AG04450 (cell line): ENCODE results near the genes OR6C3, OR10P1 and ORMDL2.

DNA sequence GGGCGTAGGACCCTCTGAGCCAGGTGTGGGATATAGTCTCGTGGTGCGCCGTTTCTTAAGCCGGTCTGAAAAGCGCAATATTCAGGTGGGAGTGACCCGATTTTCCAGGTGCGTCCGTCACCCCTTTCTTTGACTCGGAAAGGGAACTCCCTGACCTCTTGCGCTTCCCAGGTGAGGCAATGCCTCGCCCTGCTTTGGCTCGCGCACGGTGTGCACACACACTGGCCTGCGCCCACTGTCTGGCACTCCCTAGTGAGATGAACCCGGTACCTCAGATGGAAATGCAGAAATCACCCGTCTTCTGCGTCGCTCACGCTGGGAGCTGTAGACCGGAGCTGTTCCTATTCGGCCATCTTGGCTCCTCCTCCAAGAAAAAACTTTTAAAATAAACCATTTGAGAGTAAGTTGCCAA is 24.3 kb upstream of the OR9K2 start:
- CAGE, long polyA plus RNA = no peak
- RRBS = no CpG with 5 or more reads among the region's 23 CpGs

- CAGE, long polyA plus RNA = no peak
- RRBS = no CpG with 5 or more reads among the region's 1 CpG
These were observed at the start of gene OR6C3 for GRCh38 chr12:55330403-55330984. OR6C3 (plus strand) TSS chr12:55330746.

- CAGE, long polyA plus RNA = no peak
- RRBS = 74% methylated on average over 8 of the region's 20 CpGs
These were observed 7.8 kb upstream of the OR6C65 start for GRCh38 chr12:55392377-55392985.

DNA sequence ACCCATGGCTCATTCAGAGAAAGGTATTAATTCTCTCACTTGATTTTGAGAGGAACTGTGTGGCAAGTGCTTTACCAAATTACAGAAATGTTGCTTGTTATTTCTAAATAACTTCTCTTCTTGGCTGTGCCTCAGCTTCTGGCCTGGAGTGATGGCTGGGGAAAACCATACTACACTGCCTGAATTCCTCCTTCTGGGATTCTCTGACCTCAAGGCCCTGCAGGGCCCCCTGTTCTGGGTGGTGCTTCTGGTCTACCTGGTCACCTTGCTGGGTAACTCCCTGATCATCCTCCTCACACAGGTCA is at the start of gene OR10P1:
OR10P1 (plus strand) TSS at position 152 of the 305 bp plus-strand sequence.
- CAGE, long polyA plus RNA = no peak

DNA sequence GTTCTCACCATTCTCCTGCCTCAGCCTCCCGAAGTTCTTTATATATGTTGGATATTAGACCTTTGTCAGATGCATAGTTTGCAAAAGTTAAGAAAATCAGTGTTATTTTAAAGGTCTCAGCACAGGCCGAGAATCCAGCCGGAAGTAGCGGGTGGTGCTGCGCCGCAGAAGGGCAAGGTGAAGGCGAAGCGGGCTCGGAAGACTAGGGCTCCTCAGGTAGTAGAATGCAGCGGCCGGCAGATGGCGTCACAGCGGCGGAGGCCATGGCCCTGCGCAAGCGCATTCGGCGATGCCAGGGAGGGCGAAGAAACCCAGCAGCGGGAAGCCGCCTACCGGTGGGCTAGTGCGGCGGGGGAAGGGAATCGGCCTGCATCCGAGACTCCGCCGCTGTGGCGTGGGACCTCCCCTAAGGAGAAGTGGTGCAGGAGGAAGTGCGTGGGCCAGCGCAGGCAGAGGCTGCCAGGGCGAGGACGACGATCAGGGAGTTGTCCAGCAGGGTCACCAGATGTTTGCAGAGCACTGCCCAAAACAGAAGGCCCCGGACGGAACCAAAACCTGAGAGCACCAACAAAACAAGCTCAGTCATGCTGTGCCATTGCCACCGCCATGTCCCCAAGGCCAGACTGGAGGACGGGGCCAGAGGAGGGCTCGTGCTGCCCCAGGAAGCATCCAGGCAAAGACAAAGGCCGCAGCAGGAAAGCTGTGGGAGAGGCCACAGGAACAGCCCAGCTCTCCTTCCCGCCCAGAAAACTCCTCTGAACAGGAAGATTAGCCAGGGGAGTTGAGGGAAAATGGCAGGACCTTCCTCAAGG is 9.6 kb downstream of the OR10P1 start:
- CAGE, long polyA plus RNA = no peak
- RRBS = 13% methylated on average over 13 of the region's 41 CpGs

DNA sequence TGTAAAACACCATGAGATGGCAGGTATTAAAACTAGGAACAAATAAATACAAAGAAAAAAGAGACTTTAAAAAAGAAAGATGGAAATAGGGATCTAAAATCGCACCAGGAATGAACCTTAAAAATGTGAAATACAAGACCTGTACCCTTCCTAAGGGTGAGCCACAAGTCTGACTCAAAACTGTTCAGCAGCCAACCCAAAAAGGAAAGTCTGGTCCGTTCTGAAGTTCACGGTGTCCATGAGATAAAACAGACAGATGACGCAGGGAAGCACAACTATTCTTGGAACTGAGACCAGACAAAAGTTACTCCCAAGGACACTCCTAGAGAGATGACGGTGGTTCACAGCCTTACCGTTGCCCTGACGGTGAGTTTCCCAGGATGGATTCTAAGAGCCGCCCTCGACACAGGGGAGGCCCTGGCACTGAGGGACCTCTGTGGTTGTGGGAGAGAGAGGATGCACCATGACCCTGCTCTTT is 22.1 kb upstream of the METTL7B start:
- CAGE, long polyA plus RNA = no peak
- RRBS = no CpG with 5 or more reads among the region's 9 CpGs

- CAGE, long polyA plus RNA = no peak
- RRBS = no CpG with 5 or more reads among the region's 1 CpG
These were observed 2.8 kb upstream of the BLOC1S1 start for GRCh38 chr12:55713032-55713530.

DNA sequence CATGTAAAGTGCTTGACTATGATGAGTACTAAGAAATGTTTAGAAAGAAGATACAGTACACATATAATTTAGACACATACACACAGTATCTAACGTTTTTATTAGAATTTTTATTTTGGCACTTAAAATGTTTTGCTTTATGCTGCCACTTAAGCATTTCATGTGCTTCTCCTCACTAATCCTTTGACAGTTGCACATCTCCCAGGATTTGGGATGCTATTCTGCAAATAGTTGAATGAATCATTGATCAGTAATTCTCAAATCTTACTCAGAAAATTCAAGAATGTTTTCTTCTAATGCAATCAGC is 2.3 kb upstream of the BLOC1S1 start:
- CAGE, long polyA plus RNA = no peak
- RRBS = no CpG with 5 or more reads among the region's 1 CpG

DNA sequence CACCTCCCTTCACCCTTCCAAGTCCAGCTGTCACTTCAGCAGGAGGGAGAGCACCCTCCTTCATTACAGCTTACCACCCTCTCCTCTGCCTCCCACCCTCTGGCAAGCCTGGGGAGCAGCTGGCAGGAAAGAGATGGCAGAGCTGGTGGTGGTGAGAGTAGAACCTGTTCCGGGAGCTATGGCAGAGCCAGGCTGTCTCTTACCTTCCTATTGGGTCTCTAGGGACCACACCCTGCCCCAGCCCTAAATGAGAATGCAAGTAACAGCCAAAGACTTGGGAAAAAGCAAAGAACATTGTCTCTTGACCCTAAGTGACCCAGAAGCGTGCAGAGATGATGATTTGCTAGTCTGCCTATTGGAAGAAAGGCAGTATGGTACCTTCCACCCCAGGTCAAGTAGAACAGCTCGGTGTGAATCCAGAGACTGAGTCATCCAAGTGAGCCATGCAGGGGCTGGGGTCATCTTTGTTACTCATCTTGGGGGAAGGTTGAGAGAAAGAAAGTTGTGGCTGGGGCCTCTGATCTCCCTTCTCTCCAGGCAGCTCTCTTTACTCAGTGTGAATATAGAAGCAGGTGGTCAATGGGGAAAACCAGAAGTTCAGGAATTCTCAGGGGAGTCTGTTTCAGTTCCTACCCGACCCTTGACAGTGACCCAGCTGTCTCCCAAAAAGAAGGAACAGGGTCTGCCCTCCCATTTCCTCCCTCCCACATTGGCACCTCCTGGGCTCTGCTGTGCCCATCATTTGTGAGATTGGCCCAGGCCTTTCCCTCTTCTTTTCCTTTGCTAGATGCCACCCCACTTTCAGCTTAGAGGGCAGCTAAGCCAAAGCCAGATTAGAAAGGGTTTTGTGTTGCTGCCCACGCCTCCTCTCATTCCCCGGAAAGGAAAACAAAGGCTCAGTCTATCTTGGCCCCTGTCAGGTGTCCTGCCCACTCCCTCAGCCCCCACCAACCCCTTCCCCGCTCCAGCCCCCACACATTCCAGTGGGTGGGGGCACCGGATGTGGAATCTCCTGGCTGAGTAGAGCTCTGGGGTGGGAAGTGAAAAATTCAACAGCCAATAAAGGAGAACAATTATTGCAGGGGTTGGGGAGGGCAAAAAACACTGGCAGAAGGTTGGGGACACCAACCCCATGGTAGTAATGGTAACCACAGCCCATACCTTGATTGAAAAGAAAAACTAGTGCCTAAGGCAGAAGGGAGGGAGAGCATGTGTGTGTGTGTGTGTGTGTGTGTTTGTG is 1.9 kb downstream of the BLOC1S1 start:
- CAGE, long polyA plus RNA = no peak
- RRBS = 14% methylated on average over 2 of the region's 8 CpGs

DNA sequence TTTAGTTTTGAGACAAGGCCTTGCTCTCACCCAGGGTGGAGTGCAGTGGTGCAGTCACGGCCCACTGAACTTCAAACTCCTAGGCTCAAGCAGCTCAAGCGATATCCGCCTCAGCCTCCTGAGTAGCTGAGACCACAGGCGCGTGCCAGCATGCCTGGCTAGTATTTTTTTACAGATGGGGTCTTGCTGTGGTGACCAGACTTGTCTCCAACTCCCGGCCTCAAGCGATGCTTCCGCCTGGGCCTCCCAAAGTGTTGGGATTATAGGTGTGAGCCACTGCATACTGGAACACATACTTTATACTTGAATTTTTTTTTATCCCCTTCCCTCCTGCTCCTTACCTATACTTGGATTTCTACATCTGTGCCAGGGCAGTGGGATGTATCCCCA is 2.8 kb downstream of the RDH5 start:
- CAGE, long polyA plus RNA = no peak
- RRBS = no CpG with 5 or more reads among the region's 8 CpGs

DNA sequence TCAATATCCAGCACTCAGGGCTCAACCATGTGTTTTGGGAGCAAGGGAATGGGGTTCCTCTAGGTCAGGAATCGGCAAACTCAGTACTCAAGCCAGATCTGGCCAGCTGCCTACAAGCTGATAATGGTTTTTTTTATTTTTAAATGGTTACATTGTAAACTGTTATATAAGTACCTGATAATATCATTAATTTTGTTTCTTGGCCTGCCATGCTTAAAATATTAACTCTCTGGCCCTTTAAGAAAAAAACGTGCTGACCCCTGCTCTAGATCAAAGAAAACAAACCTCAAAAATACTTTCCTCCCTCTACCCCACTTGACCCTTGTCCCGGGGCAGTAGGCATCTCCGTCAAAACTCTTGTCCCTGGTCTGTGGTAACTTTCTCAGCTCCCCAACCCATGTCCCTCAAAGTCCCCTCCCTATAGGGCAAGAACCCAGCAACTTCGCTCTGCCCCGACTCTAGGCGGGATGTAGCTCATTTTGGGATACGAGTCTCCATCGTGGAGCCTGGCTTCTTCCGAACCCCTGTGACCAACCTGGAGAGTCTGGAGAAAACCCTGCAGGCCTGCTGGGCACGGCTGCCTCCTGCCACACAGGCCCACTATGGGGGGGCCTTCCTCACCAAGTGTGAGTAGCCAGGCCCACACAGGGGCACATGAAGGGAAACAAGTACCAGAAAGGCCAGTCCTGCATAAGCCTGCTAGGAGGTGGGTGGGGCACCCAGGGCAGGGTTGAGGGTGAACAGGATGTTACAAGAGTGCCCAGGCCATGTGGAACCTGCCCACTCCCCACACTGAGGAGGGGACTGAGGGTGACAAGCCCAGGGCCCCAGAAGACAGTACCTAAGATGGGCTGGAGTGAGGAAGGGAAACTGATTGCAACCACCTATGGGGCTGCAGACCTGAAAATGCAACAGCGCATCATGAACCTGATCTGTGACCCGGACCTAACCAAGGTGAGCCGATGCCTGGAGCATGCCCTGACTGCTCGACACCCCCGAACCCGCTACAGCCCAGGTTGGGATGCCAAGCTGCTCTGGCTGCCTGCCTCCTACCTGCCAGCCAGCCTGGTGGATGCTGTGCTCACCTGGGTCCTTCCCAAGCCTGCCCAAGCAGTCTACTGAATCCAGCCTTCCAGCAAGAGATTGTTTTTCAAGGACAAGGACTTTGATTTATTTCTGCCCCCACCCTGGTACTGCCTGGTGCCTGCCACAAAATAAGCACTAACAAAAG is 3.6 kb downstream of the RDH5 start:
- CAGE, long polyA plus RNA = no peak
- RRBS = no CpG with 5 or more reads among the region's 17 CpGs

DNA sequence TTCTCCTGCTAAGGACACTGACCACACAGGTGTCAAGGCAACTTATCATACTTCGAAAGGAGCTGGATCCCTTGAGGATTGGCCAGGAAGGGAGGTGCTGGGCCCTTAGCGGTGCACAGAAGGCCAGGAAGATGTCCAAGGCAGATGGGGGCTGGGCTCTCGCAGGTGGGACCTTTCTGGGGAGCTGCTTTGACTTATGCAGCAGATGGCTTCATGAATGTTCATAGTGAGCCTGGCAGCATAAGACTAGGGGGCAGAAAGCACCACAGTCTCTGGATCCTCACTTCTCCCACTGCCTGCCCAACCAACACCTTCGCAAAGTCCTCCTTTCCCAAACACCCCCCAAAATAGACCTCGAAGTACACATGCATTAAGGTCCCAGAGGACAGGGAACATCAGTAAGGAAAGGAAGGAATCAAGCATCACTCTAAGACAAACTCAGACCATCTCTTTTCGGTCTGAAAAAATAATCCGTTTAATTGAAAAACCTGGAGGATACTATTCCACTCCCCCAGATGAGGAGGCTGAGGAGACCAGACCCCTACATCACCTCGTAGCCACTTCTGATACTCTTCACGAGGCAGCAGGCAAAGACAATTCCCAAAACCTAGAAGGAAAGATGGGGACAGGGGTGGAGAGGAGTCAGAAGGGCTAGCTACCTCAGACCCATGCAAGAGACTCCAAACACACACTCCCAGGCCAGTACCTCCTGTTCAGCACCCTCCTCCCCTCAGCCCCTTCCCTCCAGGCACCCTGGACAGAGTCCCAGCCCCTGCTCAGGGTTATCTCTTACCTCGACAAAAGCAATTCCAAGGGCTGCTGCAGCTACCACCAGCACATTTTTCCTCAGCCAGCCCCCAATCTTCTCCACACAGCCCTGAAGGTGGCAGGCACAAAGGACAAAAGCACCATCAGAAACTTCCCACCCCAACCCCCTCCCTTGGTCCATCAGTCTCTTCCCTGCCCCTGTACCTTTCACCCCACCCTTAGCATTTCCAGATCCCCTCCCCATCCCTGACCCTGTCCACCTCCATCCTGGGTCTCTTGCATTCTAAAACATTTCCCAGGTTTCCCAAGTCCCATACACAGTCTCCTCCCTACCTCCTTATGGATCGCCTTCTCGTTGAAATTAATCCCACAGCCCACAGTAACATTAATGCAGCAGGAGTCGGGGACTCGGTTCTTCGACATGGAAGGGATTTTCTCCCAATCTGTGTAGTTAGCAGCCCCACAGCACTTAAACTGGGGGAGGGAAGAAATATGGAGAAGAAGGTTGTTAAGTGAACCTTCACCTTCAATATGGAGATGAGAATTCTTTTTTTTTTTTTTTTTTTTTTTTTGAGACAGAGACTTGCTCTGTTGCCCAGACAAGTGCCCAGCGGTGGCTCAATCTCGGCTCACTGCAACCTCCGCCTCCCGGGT is 3.3 kb downstream of the CD63 start:
- CAGE, long polyA plus RNA = start-site peak on the minus strand centred at position 526 of the sequence, 40 bp wide, 659 and 550 reads in 2 replicates; start-site peak on the minus strand centred at position 1,173 of the sequence, 115 bp wide, 750 and 391 reads in 2 replicates
- RRBS = no CpG with 5 or more reads among the region's 19 CpGs

- CAGE, long polyA plus RNA = no peak
- RRBS = no CpG with 5 or more reads among the region's 3 CpGs
These were observed 12.5 kb downstream of the GDF11 start for GRCh38 chr12:55755183-55756153.

DNA sequence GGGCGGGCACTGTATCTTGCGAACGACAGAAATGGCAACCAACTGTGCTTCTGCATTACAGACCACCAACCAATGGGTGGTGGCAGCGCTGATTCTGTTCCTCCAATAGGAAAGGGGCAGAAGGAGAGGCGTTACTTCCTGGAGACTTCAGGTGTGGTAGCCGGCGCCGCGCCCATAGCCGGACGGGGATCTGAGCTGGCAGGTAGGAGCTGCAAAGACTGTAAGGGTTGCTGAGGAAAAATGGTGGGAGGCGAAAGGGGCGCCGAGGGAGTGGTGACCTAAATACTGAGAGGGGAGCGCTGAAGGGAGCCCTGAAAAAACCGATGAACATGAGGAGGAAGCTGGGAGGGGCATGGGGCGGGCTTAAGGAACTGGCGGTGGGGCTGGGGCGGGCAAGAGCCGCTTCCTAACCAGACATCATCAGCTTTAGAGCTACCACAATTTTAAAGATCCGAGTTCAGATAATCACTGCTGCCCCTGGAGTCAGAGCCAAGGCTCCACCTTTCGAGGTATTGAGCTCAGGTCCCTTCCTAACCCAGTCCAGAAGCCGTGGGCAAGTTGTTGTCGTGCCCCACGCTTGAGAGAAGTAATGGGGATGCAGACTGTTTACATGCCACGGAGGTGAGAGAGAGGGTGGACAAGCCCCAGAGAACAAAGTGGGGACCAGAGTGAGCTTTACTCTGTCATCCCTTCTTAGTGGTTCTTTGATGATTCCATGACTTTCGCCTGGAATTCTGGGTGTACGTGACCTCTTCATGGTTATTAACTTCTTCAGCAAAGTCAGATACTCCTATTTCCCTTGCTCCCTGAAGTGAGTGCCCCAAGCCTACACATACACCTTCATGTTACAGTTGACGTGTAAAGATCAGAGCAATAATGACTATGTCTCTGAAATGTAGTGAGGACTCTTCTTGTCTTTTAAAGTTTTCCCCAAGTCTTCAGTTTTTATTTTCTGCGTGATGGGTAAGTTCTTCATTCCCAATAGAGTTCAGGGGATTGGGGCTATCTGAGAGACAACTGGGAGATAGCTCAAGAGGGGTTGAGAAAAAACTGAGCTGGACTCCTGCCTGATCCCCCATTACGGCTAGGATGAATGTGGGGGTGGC is at the start of gene ORMDL2:
ORMDL2 (plus strand) TSS at position 131 of the 1,106 bp plus-strand sequence.
- CAGE, long polyA plus RNA = start-site peak on the plus strand centred at position 154 of the sequence, 65 bp wide, 1,077 and 516 reads in 2 replicates
- RRBS = no CpG with 5 or more reads among the region's 31 CpGs

DNA sequence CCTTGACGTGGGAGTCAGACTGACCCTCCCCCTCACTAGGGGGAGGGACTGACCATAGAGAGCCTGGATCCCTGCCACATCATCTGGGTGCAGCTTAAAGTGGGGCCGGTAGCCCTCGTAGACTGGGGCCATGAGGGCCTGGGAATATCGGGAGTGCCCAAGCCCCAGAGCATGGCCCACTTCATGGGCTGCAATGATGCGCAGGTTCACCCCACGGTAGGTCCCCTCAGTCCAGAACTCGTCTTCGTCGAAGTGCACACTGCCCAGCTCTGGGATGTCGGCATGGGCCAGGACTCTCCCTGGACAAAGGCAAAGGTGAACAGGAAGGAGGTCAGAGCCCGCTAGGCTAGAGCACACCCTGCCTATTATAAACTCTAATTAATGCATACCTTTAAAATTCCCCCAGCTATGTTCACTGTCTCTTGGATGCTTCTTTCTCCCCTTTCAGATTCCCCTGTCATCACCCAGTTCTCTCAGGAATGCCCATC is 3.2 kb downstream of the MMP19 start:
- CAGE, long polyA plus RNA = no peak
- RRBS = no CpG with 5 or more reads among the region's 11 CpGs

- CAGE, long polyA plus RNA = no peak
- RRBS = no CpG with 5 or more reads among the region's 3 CpGs
These were observed 2.6 kb upstream of the MMP19 start for GRCh38 chr12:55845432-55845709.

DNA sequence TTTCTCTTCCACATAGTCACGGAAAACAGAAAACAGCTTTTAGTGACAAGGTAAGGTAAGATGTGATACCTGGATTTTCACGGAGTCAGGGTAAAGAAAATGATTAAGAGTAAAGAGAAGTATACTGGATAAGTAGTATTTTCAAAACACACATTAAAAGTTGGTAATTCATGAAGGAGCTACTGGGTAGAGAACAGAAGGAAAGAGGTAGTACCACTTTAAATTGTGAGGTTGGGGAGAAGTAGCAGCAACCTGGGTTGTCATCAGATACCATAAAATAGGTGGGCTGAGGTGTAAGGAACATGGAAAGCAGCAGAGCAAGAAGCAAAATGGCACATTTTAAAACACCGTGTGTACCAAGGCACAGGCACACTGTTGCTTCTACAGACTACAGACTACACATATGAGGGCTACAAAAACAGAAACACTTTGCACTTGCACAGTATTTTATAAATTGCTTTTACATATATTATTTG is 1.9 kb downstream of the PYM1 start:
- CAGE, long polyA plus RNA = no peak
- RRBS = no CpG with 5 or more reads among the region's 3 CpGs

DNA sequence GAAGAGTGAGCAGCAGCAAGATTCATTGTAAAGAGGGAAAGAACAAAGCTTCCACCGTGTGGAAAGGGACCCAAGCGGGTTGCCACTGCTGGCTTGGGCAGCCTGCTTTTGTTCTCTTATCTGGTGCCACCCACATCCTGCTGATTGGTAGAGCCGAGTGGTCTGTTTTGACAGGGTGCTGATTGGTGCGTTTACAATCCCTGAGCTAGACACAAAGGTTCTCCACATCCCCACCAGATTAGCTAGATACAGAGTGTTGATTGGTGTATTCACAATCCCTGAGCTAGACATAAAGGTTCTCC is 2.5 kb downstream of the SUOX start:
- CAGE, long polyA plus RNA = no peak
- RRBS = no CpG with 5 or more reads among the region's 4 CpGs

- CAGE, long polyA plus RNA = no peak
- RRBS = no CpG with 5 or more reads among the region's 6 CpGs
These were observed 5.5 kb upstream of the RPS26 start for GRCh38 chr12:56035914-56036940.

- CAGE, long polyA plus RNA = no peak
- RRBS = no CpG with 5 or more reads among the region's 8 CpGs
These were observed 4.4 kb downstream of the RPS26 start for GRCh38 chr12:56046023-56046645.